LHCN-M2 (cell line): ENCODE measurements around a stretch of chr6.

DNA sequence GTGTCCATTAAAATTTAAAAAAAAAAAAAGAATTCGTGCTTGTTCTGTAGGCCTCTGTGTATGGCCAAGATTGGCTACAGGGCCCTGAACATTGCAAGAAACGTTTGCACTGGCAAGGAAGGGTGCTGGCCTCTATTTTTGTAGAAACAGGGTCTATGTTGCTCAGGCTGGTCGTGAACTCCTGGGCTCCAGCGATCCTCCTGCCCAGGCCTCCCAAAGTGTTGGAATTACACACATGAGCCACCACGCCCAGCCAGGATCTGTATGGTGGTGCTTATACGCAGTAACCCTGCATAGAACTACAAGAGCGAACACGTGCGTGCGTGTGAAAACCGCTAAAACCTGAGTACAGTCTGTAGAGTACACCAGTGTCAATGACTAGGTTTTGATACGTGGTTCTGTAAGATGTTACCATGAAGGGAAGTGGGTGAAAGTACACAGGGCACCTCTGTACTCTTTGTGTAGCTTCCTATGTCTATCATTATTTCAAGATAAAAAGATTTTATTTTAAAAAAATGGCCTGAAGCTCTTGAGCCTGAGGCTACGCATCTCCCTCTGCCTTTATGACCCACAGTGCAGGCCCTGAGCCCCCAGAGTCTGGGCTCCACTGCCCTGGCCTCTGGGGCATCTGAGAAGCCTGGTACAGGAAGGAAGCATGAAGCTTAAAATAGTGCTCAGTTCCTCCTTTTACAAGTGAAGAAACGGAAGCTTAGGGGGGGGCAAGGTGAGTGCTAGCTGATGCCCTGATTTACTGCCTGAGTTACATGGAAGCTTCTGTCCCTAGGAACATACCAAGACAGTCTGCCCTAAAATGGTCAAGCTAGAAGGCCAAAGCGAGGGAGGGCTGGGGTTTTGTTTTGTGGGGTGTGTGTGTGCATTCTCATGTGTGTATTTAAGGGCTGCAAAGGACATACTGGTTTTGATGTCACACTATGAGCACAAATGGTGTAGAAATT is 21.6 kb downstream of the LY86 start:
- RAMPAGE, long total RNA, result no peak

DNA sequence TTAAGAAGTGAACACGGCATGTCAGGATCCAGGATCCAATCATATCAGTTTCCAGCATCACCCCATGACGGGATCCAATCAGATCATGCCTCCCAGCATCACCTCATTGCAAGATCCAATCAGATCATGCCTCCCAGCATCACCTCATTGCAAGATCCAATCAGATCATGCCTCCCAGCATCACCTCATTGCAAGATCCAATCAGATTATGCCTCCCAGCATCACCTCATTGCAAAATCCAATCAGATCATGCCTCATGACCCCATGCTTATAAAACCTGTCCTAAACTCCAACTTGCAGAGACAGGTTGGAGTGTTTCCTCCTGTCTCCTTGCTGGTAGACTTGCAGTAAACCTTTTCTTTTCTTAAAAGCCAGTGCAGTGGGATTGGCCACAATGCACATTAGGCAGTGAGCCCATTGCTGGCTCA is 69.0 kb downstream of the LY86 start:
- RAMPAGE, long total RNA, result no peak

- RAMPAGE, long total RNA, result no peak
Measured at GRCh38 chr6:6683287-6684485, 95.2 kb downstream of the LY86 start.

DNA sequence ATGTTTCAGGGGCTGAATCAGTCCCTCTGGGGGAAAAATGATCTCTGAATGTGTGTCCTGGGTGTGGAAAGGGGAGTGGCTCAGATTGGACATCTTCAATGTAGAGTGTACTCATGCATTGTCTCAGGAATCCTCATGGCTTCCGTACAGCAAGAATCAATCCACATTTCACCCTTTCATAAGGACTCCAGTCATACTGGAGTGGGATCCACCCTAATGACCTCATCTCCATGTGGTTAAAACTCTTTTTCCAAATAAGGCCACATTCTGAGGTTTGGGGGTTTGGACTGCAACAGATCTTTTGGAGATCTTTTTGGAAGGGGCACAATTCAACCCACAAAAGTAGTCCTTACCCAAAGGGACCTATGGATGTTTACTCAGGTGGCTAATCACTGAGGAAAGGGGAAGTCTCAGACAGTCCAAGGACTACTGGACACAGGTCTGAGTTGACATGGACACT is 101.4 kb downstream of the LY86 start:
- RAMPAGE, long total RNA, result no peak

- RAMPAGE, long total RNA, result no peak
Measured at GRCh38 chr6:6712278-6713520, 124.2 kb downstream of the LY86 start.

- RAMPAGE, long total RNA, result no peak
Measured at GRCh38 chr6:6803079-6804115, 214.9 kb downstream of the LY86 start.

DNA sequence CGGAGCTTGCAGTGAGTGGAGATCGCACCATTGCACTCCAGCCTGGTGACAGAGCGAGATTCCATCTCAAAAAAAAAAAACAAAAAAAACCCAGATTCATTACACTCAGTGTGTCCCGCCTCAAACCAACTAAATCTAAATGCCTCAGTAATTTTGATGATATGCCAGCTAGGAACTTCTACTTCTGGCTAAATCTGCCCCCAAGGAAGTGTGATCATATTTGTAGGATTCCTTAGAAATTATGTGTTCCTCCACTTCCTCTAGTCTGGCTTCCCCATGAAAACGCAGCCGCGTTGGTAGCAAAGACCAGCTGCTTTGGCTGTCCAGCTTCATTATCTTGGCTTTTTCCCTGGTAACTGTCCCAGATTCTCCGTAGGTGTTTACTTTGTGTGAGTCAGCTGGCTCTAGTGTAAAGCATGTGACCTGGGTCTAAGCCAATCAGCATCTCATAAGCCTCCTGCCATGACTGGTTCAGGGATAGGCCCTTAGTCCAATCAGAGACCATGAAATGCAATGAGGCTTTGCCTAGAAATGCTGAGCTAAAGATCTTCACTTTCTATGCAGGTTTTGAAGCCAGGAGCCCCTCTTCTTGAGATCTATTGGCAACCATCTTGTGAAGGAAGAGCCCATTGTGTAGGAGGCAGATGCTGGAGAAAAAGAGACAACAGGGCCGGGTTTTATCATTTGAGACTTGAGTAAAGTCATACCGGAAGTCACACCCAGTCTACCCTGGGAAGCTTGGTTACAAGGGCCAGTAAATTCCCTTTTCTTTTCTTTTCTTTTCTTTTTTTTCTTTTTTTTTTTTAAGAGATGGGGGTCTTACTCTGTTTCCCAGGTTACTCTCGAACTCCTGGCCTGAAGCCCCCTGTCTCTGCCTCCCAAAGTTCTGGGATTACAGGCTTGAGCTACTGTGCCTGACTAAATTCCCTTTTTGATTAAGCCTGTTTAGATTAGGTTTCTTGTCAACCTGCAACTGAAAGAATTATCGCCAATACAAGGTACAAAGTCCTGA is 256.6 kb upstream of the RREB1 start:
- RAMPAGE, long total RNA, result no peak

GRCh38 chr6:6878622-6879296 is 229.0 kb upstream of the RREB1 start:
- RAMPAGE, long total RNA, result no peak

DNA sequence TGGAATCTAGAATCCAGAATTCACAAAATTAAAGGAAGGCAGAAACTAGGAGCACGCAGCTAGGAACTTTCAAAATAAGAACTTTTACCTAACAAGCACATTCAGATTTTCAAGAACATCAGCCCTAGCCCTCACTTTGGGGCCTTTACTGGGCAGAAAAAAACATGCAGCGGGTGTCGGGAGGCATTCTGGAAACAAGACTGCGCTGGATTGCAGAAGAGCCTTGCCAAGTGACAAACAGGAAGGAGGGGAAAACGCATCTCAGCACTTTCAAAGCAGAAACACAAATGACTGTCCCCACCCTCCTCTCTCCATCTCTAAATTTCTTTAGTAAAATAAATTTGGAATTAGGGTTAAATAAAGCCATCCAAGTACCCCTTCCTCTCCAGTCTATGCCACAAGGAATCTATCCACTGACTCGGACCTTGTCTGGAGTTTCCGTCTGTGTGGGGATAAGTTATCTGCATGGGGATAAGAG is 74.5 kb upstream of the RREB1 start:
- RAMPAGE, long total RNA, result no peak

GRCh38 chr6:7052391-7053223 is 55.2 kb upstream of the RREB1 start:
- RAMPAGE, long total RNA, result no peak

DNA sequence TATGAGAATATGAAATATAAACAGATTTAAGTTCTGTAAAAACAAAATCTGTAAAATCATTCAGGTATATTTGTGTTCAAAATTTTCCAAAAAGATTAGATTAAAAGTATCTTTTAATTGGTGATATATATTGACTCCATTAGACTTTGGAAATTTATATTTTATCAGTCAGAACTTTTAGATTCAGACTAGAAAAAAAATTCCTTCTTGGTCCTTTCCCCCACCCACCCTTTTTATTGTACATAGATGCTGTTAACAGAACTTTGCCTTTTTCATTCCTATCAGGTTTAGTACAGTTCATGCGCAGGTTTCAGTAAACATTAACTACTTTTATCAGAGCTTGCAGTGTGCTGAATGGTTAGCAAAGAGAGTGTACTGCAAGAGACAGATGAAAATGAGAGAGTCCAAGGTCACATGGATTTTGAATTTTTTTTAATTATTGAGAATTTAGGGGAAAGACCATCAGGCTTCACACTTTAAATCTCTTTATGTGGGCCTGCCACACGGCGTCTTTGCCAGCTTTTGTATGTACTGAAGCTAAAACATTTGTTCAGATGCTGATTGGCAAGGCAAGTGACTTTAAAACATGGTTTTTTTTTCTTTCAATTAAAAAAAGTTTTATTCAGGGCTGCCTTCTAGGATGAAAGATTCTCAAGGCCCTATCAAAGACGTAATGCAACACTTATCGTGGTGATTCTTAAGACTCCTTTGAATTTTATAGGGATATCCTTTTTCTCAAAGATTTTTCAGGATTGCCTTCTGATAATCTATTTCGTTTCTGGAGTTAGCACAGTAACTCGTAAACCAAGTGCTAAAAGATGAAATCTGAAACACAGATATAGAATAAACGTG is 32.1 kb downstream of the RREB1 start:
- RAMPAGE, long total RNA, result no peak

DNA sequence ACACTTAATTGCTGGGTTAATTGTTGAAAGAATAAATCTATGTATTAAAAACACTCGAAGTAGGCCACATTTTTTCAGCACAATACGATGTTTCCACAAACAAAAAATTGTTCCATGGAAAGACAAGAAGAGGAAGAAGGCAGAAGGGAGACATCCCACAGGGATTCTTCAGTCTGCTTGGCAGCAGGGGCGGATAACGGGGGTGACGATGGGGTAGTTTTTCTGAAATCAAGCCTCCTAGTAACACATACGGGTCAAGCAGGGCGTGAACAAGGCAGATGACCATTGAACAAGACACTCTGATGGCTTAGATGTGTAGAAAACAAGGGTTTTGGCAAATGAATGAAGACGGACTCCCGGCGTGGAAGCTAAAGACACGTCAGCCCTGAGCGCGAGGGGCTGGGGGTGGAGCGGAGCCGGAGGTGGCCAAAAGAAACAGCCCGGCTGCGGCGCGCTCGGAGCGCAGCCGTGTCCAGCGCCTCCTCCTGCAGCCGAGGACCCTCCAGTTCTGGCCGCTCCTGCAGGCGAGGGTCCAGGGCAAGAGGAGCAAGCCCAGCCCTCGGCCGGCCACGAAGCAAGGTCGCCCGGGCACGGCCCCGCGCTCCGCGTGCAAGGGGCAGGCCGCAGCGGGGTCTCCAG is 650 bp downstream of the SSR1 start:
- RAMPAGE, long total RNA, result no peak

DNA sequence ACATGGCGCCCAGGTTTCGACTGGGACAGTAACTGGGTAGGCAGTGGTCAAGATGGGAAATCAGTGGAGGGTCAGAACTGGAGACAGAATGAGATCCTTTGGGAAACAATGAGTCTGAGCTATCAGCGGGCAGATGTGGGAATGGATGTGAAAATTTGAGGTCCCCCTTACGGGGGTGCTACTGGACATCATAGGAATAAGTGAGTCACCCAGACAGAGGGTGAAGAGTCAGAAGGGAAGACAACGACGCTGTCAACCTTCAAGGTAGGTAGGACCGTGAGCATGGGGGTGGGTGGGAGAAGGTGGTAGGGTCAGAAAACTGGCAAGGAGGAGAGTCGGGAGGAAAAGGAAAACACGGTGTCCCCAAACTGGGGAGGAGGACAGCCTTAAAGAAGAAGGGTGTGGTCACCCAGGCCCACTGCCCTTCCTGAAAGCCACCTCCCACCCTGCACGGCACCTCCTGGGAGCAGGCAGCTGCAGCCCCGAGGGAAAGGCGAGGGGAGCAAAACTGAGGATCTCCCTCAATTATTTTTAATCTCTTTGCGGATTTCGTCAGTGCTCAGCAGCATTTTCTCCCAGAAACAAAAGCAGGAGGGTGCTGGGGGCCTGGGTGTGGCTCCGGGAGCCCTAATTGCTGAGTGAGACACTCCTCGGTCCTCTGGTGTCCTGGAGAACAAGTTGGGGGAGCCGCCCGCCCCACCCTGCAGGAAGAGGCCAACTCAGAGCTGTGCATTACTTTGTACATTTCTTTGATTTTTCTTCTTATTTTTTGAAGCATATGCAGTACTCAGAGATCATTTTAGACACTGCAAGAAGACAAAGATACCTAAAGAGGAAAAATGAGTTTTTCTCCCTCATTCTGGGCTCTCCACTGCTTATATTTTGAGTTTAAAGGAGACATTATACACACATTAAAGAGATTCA is 56.3 kb downstream of the RIOK1 start:
- RAMPAGE, long total RNA, result no peak

DNA sequence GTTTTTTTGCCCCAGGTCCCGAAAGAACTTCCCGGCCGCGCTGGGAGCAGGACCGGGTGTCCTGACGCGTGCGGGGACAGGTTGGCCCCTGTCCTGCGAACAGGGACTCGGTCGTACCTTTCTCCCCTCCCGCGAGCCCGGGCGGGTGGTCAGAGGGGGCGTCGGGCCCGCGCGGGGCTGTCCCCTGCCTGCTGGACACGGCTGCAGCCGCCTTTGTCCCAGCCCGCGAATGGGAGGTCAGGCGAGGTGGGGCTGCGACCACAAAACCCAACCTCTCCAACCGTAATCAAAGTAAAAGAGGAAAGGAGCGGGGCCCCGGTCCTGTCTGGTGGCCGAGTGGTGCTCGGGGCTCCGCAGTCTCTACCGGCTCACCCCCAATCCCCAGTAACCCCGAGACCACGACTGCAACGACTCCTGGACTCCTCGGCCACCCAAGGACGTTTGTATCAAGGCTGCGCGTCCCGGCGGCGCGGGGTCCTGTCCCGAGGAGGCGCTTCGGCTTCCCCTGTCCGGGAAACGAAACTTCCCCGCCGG is 783 bp downstream of the DSP start:
- RAMPAGE, long total RNA, result no peak

DNA sequence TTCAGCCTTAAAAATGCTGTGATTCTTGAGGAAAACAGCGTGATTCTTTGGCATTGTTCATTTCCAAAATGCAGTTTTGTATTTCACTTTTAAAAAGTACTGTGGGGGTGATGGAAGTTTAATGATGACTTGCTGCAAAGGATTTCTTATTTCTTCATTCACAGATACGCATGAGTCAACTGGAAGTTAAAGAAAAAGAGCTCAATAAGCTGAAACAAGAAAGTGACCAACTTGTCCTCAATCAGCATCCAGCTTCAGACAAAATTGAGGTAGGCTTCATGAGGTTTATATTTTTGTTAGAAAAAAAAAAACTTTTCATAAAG is 23.8 kb upstream of the SNRNP48 start:
- RAMPAGE, long total RNA, result no peak

DNA sequence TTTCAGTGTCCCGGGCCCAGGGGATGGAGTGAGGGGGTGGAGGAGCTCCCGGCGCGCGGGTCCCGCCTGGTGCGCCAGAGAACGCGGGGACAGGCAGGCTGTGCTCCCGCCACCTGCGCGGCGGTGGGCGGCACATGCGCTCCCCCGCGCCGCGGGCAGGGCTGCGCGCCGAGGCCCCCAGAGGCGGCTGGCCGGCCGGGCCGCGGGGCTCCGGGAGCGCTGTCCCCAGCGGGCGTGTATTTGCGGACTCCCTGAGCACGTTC is 1.7 kb downstream of the BMP6 start:
- RAMPAGE, long total RNA, result no peak

DNA sequence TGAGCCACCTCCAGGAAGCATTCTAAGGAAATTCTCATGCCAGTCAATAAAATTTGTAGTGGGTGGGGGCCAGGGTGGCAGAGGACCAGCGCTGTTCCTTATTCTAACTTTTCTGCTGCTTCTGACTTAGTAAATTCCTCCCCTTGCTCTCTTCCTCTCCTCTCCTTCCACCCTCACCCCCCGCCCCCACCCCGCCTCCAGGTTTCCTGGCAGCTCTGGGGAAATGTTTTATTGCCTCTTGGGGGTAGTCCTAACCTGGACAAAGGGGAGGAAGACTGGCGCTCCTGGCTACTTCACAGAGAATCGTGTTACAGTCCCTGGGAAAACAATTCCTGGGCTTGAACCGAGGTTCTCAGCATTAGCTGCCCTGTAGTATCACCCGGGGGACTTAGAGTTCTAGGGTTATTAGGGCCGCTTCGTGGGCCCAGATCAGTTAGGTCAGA is 3.3 kb downstream of the BMP6 start:
- RAMPAGE, long total RNA, result no peak

DNA sequence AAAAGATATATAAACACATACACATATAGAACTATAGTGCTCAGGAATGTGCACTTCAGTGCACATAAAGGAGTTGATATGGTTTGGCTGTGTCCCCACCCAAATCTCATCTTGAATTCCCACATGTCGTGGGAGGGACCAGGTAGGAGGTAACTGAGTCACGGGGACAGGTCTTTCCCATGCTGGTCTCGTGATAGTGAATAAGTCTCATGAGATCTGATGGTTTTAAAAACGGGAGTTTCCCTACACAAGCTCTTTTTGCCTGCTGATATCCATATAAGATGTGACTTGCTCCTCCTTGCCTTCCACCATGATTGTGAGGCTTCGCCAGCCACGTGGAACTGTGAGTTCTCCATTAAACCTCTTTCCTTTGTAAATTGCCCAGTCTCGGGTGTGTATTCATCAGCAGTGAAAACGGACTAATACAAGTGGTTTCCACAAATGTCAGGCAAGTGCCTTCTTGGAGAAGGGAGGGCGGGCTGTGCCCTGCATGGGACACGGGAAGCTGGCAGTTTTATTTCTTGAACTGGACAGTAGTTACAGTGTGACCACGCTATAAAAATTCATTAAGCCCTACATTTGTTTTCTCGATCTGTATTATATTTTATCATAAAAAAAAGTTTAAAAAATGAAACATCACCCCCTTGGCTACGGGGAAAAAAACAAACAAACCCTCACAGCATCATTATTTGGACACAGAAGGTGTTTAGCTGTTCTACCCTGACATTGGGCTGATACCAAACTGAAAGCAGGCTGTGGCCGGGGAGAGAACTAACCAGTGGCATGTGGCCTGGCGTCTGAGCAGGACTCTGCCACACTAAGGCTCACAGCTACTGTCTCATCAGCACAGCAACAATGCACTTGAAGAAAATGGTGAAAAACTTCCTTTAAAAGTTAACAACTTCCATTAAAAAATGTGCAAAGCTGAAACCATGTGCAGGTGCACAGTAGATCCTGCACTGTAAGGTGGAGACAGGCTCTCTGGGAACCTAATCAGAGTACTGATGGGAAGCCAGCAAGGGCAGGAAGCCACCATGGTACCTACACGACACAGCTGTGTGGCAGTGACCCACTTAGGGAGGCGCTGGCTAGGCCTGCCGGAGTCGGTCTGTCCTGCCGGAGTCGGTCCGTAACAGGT is 17.8 kb downstream of the TXNDC5 start:
- RAMPAGE, long total RNA, result no peak

GRCh38 chr6:8651950-8652352 is 216.6 kb upstream of the SLC35B3 start:
- RAMPAGE, long total RNA, result no peak

GRCh38 chr6:9024578-9025369 is 589.4 kb upstream of the SLC35B3 start:
- RAMPAGE, long total RNA, result no peak